ENCODE measurements around the gene PSD4.

- PRO-cap, 2 experiments = peak in 2 of 2 experiments; most common plus-strand start chr2:112645483 (in 2); most common minus-strand start chr2:112645268 (in 2)
- RAMPAGE, long total RNA, 4 experiments = start-site peak on the minus strand in 1 of 4 experiments, at chr2:112645709-112645717 at its widest, 6 reads per replicate
Measured at GRCh38 chr2:112644949-112645781, 574 bp upstream of the SLC20A1 start.

- PRO-cap, 2 experiments = no peak in any of the 2 experiments
- RAMPAGE, long total RNA, 4 experiments = no peak in any of the 4 experiments
Measured at GRCh38 chr2:112646537-112647008, 834 bp downstream of the SLC20A1 start.

- PRO-cap, 2 experiments = no peak in any of the 2 experiments
- RAMPAGE, long total RNA, 4 experiments = no peak in any of the 4 experiments
Measured at GRCh38 chr2:112664361-112665244, 18.9 kb downstream of the SLC20A1 start.

- PRO-cap, 2 experiments = no peak in any of the 2 experiments
- RAMPAGE, long total RNA, 4 experiments = no peak in any of the 4 experiments
Measured at GRCh38 chr2:112666565-112666886, 20.8 kb downstream of the SLC20A1 start.

GRCh38 chr2:113076953-113077450 is 9.2 kb downstream of the IL1F10 start:
- PRO-cap, 2 experiments = no peak in any of the 2 experiments
- RAMPAGE, long total RNA, 4 experiments = no peak in any of the 4 experiments

DNA sequence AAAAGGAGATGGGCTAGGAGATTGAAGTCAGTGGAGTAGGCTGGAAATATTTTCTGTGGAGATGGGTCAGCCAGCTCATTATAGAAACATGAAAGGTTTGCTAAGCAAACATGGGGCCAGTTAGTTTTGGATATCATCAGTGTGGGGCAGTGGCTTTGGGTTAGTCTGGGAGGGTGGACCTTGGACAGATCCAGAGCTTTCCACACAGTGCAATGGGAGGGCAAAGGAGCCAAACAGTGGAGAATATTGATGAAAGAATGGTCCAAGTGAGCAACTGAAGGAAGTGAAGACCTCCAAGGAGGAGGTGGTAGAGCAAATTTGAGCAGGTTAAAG is 20.8 kb downstream of the IL1F10 start:
- PRO-cap, 2 experiments = no peak in any of the 2 experiments
- RAMPAGE, long total RNA, 4 experiments = no peak in any of the 4 experiments

DNA sequence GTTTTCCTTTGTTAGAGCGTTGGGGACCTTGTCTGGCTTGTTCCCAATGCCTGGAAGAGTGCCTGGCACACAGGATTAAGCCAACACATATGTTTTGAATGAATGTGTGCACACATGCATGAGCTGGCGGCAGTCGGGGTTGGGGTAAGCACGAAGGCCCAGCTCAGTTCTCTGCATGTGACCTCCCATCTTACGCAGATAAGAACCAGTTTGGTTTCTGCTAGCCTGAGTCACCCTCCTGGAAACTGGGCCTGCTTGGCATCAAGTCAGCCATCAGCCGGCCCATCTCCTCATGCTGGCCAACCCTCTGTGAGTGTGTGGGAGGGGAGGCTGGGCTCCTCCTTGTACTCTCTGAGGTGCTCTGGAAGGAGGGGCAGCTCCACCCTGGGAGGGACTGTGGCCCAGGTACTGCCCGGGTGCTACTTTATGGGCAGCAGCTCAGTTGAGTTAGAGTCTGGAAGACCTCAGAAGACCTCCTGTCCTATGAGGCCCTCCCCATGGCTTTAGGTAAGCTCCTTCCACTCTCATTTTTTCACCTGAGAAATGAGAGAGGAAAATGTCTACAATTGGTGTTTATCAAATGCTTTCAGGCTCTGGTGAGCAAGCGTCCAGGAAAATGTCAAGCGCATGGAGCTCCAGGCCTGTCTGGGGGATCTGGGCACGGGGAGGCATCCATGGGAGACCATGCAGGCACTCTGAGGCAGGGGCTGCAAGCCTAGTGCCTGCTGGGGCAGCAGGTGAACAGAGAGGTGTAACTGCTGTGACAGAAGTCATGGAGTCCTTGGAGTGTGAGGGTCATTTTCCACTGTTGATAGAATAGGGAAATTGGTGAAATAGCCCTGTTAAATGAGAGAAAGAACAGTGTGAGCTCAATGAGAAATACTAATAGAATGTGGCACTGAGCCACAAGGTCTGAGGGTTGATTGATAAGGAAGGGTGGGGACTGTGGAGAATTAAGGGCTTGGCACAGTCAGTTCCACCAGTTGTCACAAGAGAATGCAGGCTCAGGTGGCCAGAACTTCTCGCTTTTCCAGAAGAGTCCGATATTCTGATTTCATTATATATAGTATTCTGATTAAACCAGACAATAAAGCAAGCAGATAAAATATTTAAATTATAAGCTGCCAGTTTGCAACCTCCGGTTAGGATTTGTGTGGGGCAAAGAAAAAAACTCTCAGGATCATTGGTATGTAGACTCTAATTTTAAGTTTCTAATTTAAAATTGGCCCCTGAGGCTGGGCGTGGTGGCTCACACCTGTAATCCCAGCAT is 9.4 kb upstream of the IL1RN start:
- PRO-cap, 2 experiments = no peak in any of the 2 experiments
- RAMPAGE, long total RNA, 4 experiments = start-site peak on the plus strand in 1 of 4 experiments, centred at position 407 of the sequence, 16 reads per replicate

DNA sequence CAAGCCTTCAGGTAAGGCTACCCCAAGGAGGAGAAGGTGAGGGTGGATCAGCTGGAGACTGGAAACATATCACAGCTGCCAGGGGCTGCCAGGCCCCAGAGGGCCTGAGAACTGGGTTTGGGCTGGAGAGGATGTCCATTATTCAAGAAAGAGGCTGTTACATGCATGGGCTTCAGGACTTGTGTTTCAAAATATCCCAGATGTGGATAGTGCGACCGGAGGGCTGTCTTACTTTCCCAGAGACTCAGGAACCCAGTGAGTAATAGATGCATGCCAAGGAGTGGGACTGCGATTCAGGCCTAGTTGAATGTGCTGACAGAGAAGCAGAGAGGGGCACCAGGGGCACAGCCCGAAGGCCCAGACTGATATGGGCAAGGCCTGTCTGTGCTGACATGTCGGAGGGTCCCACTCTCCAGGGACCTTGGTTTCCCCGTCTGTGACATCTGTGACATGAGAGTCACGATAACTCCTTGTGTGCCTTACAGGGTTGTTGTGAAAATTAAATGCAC is 386 bp downstream of the IL1RN start:
- PRO-cap, 2 experiments = no peak in any of the 2 experiments
- RAMPAGE, long total RNA, 4 experiments = no peak in any of the 4 experiments

- PRO-cap, 2 experiments = peak in 1 of 2 experiments; most common plus-strand start chr2:113173973 (in 1)
- RAMPAGE, long total RNA, 4 experiments = start-site peak on the plus strand in 3 of 4 experiments, at chr2:113173937-113174051 at its widest, 30 to 97 reads per replicate
Measured at GRCh38 chr2:113173327-113174356, at the start of gene PSD4. PSD4 (plus strand) TSS chr2:113173971.

- PRO-cap, 2 experiments = no peak in any of the 2 experiments
- RAMPAGE, long total RNA, 4 experiments = no peak in any of the 4 experiments
Measured at GRCh38 chr2:113182464-113183629, 9.1 kb downstream of the PSD4 start.

- PRO-cap, 2 experiments = no peak in any of the 2 experiments
- RAMPAGE, long total RNA, 4 experiments = start-site peak on the minus strand in 4 of 4 experiments, at chr2:113236919-113237001 at its widest, 17 to 39 reads per replicate
Measured at GRCh38 chr2:113236350-113237370, 42.1 kb downstream of the PAX8 start.

DNA sequence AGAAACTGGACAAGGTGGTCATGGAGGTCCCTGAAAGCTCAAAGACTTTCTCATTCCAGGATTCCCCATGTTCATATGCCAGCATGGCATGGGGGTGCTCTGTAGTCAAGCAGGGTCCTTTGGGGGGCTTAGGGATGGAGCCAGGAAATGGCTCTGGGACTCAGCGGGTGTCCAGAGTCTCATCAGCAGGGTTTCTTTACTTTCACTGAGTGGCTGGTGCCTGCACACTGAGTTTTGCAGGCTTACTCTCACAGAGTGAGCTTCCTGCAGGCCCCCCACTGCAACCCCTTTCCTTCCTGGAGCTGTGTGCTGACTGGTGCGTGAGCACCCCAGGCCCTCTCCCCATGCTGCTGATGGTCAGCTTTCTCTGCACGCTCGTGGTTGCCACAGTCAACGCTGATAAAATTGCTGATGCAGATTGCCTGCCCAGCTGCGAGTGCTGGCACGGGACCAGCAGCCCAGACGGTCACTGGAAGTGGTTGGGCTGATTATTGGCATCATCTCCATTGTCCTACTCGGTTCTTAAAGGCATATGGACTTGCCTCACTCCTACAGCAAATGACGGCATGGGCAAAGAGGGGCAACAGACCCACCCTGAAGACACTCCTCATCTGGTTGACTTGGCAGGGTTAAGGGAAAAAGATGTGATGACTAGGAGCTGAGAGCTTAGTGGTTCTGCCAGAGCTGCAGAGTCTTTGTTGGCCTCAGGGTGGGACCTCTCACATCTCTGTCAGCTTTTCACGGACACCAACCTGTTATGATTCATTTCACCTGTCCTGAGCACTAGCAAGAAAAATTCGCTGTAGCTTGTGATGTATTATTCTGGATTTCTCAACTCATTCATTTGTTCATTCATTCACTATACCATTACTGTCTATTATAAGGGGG is 38.6 kb downstream of the PAX8 start:
- PRO-cap, 2 experiments = no peak in any of the 2 experiments
- RAMPAGE, long total RNA, 4 experiments = no peak in any of the 4 experiments

- PRO-cap, 2 experiments = peak in 2 of 2 experiments; most common plus-strand start chr2:113541471 (in 2); most common minus-strand start chr2:113541550 (in 1)
- RAMPAGE, long total RNA, 4 experiments = start-site peak on the plus strand in 2 of 4 experiments, at chr2:113541429-113541645 at its widest, 6 to 12 reads per replicate
Measured at GRCh38 chr2:113541032-113541701, 42.7 kb downstream of the FOXD4L1 start.

GRCh38 chr2:113754903-113755370 is 1.5 kb downstream of the SLC35F5 start:
- PRO-cap, 2 experiments = no peak in any of the 2 experiments
- RAMPAGE, long total RNA, 4 experiments = no peak in any of the 4 experiments

DNA sequence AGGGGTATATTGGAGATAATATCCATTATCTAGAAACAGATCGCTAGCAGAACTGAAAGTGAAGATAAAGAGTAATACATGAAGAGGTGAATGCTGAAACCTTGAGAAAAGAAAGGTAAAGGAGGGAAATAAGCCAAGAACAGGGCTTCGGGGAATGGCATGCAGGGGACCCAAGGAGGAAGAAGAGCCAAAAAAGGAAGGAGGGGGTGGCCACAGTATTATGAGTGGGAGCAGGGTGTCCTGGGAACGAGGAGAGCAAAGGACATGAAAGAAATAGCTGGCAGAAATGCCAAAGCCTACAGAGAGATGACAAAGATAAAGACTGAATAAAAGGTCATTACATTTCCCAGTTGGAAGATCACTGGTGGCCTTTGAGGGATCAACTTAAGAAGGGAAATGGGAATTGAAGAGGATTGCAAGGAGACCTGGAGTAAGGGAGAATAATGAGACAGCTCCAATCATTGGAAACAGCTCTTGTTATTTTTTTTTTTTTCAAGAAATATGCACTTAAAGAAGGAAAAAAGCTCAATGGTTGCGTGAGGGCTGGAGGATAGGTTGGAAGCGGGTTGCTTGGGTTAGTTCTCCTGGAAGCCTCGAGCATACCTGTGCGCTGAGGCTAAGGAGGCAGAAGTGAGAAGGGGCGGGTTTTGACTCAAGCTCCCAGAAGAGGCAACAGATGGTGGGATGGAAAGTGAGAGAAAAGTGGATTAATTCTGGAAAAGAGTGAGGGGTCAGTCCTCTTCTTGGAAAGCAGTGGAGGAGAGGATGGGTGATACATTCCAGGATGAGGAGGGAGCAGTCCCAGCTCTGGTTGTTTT is 83.1 kb downstream of the ACTR3 start:
- PRO-cap, 2 experiments = no peak in any of the 2 experiments
- RAMPAGE, long total RNA, 4 experiments = no peak in any of the 4 experiments

DNA sequence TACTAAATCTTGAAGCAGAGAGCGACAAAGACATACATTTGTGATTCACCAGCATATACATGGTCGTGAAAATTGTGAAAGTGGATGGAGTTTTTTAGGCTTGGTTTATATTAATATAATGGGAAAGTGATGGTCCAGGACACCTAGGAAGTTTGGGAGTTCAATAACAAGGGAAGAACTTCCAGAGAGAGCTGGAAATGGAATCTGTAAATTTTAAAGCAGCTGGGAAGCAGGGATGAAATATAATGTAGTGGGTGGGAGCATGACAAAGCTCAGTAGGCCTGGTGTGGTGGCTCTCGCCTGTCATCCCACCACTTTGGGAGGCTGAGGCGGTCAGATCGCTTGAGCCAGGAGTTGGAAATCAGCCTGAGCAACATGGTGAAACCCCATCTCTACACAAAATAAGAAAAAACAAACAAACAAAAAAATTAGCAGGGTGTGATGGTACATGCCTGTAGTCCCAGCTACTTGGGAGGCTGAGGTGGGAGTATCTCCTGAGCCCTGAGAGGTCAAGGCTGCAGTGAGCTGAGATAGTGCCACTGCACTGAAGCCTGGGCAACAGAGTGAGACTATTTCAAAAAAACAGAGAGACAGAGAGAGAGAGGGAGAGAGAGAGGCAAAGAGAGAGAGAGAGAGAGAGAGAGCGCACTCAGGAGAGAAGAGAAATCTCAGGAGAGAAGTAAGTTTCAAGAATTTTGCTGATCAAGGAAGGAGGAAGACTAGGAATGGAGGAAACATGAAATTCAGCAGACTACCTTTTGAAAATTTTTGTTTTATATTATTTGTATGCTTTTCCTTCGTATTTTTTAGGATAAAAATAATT is 745.2 kb downstream of the DPP10 start:
- PRO-cap, 2 experiments = no peak in any of the 2 experiments
- RAMPAGE, long total RNA, 4 experiments = no peak in any of the 4 experiments

DNA sequence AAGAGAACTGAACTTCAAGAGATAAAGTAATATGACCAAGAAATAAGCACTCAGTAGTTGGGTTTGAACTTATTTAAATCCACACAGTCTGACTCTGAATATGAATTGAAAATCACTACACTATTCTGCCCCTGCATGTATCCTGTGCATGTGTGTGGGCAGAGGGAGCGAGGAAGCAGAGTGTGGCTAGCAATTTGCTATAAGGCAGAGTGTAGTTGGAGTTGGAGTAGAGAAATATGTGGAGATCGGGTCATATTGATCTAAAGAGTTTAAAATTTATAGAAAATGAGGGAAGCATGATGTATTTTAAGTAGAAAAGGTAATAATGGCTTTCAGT is 1679.3 kb upstream of the DDX18 start:
- PRO-cap, 2 experiments = no peak in any of the 2 experiments
- RAMPAGE, long total RNA, 4 experiments = no peak in any of the 4 experiments

- PRO-cap, 2 experiments = no peak in any of the 2 experiments
- RAMPAGE, long total RNA, 4 experiments = no peak in any of the 4 experiments
Measured at GRCh38 chr2:117012272-117012562, 802.3 kb upstream of the DDX18 start.

GRCh38 chr2:118913820-118914235 is 28.2 kb upstream of the MARCO start:
- PRO-cap, 2 experiments = no peak in any of the 2 experiments
- RAMPAGE, long total RNA, 4 experiments = no peak in any of the 4 experiments

DNA sequence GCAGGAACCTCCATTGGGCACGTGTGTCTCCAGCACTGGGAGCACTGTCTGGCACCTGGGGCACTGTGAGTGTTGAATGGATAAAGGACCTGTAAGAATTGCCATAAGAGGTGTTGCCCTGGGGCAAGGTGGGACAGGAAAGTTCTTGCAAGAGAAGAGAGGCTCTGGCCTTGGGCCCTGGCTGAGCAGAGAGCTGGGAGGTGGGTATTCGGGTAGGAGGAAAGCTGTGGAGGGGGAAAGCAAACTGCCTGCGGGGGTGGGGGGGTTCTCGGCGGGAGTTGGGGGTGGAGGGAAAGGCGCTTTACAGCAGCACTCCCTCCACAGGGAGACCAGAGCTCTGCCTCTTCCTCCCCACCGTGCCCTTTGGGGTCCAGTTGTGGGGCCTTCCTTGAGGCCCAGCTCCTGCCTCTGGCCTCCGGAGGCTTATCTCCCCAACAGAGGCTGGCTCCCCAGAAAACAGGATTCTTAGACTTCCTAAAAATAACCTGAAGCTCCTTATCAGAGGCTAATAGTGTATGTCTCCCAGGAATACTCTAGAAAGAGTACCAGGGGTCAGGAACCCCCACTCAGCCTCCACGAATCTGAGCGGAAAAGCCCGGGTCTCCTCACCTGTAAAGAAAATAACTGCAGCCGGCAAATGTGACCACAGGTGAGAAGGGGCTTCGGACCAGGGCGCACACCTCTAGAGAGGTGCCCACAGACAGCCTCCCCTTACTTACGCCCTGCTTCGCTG is 1.1 kb upstream of the STEAP3 start:
- PRO-cap, 2 experiments = no peak in any of the 2 experiments
- RAMPAGE, long total RNA, 4 experiments = no peak in any of the 4 experiments